ENCODE measurements around a stretch of chr6.

- PRO-cap, 2 experiments: no peak in any of the 2 experiments
Measured at GRCh38 chr6:57100711-57101488, 10.9 kb downstream of the ZNF451 start.

GRCh38 chr6:61156519-61156882, 1129.5 kb downstream of the KHDRBS2 start:
- PRO-cap, 2 experiments: no peak in any of the 2 experiments

DNA sequence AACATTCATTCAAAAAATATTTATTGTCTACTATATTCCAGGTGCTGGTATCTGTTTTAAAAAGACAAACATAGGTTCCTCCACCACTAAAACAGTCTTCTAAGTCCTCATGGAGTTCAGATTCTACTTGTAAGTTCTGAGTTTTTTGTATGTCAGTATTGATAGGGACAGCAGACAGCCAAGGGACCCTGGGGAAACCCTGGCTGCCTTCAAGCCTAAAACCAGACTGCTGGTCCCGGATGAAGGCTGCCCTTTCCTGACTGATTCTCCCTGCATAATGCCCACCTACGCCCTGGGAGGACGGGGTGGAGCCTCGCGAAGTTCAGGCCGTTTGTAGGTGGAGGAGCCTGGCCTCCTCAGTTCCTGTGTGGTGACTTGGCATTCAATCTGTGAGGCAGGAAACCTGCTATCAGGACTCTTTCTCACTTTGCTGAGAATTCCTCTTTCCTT, 120.2 kb upstream of the LGSN start:
- PRO-cap, 2 experiments: no peak in any of the 2 experiments

DNA sequence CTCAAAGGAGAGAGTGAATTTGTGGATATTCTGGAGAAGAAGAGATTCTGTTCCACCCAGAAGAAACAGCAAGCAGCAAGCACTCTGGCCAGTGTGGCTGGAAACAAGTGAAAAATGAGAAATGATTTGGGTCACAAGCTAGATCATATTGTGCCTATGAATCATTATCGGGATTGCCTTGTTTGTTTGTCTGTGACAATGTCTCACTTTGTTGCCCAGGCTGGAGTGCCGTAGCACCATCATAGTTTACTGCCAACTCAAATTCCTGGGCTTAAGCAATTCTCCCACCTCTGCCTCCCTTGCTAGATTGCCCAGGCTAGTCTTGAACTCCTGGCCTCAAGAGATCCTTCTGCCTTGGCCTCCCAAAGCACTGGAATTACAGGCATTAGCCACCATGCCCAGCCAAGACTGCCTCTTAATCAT, 106.5 kb upstream of the PTP4A1 start:
- PRO-cap, 2 experiments: no peak in any of the 2 experiments

GRCh38 chr6:63476363-63476685, 96.0 kb upstream of the PTP4A1 start:
- PRO-cap, 2 experiments: no peak in any of the 2 experiments

DNA sequence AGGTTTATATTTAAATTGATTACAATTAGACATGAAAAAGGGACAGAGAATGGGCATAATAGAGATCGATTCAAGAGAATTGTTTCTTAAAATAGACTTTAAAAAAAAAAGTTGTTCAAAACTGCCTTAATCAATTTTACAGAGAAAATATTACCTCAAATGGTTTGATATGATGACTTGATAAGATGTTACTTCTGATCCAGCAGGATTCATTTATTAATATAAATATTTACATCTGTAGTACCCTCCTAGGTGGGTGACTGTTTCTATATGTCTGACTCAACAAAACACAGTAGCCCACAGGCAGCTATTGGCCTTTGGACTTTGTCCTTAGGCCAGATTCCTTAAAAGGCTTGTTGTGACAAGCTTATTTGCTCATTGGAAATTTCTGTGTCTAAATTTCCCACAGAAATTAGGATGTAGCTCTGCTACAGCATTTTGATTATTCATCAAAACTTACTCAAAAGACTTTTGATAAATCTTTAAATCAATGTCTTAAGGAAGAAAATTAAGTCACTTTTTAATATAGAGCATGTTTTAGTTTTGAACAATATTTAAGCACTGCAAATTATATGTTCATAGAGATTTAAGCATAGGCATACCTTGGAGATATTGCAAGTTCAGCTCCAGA, 6.8 kb upstream of the PTP4A1 start:
- PRO-cap, 2 experiments: no peak in any of the 2 experiments

- PRO-cap, 2 experiments: no peak in any of the 2 experiments
Measured at GRCh38 chr6:63700148-63700557, 64.6 kb downstream of the PHF3 start.

DNA sequence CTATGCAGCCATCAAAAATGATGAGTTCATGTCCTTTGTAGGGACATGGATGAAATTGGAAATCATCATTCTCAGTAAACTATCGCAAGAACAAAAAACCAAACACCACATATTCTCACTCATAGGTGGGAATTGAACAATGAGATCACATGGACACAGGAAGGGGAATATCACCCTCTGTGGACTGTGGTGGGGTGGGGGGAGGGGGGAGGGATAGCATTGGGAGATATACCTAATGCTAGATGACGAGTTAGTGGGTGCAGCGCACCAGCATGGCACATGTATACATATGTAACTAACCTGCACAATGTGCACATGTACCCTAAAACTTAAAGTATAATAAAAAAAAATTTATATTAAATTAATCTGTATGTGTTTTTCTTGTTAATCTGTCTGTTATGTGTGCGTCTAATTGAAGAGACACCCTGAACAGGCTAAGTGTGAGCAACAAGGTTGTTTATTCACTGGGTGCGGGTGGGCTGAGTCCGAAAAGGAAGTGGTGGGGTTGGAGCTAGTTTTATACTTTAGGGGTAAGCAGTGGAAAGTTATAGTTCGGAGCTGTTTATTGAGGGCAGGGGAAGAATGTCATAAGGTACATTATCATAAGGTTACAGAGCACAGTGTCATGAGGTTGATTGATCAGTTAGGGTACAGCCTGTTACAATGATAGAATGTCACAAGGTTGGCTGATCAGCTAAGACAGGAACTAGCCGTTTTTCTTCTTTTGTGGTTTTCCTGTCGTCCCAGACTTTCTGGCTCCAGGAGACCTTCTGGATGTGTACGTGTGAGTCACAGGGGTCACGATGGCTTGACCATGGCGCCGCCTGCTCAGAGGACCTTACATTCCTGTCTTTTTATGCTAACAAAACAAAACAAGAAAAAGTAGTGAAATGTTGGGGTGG, 754.2 kb upstream of the ADGRB3 start:
- PRO-cap, 2 experiments: no peak in any of the 2 experiments

DNA sequence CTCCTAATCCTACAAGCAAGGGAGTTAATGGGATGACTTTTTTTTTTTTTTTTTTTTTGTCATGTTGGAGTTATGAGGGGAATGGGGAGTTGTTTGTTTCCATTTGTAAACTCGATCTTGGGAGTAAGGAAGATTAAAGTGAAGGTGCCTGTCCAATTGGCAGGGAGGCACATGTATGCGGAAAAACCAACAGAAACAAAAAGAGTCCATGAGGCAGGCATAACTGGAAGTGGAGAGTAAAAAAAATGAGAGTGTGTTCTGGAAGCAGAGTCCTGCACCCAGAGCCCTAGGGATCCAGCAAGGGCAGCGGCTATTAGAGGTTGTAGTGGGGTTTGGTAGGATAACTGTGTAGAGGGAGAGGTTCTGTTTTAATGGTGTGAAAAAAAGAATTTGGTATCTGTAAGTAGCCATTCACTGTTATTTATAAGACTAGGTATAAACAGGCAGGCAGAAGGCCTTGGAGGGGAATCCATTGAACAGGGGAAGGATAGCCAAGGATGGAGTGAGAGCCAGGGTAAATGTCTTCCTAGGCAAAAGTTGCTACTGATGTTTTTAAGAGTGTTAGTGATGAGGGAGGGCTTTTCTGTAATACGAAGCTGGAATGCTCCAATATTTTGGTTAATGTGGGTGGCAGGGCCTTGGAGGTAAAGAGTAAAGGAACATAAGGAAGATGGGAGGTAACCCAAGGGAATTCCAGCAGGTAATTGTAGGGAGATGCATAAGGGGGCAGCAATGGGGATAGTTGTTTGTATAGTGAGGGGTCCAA, 752.8 kb upstream of the ADGRB3 start:
- PRO-cap, 2 experiments: no peak in any of the 2 experiments

GRCh38 chr6:68407519-68407749, 227.6 kb upstream of the ADGRB3 start:
- PRO-cap, 2 experiments: no peak in any of the 2 experiments

GRCh38 chr6:68883132-68883744, 248.2 kb downstream of the ADGRB3 start:
- PRO-cap, 2 experiments: no peak in any of the 2 experiments

DNA sequence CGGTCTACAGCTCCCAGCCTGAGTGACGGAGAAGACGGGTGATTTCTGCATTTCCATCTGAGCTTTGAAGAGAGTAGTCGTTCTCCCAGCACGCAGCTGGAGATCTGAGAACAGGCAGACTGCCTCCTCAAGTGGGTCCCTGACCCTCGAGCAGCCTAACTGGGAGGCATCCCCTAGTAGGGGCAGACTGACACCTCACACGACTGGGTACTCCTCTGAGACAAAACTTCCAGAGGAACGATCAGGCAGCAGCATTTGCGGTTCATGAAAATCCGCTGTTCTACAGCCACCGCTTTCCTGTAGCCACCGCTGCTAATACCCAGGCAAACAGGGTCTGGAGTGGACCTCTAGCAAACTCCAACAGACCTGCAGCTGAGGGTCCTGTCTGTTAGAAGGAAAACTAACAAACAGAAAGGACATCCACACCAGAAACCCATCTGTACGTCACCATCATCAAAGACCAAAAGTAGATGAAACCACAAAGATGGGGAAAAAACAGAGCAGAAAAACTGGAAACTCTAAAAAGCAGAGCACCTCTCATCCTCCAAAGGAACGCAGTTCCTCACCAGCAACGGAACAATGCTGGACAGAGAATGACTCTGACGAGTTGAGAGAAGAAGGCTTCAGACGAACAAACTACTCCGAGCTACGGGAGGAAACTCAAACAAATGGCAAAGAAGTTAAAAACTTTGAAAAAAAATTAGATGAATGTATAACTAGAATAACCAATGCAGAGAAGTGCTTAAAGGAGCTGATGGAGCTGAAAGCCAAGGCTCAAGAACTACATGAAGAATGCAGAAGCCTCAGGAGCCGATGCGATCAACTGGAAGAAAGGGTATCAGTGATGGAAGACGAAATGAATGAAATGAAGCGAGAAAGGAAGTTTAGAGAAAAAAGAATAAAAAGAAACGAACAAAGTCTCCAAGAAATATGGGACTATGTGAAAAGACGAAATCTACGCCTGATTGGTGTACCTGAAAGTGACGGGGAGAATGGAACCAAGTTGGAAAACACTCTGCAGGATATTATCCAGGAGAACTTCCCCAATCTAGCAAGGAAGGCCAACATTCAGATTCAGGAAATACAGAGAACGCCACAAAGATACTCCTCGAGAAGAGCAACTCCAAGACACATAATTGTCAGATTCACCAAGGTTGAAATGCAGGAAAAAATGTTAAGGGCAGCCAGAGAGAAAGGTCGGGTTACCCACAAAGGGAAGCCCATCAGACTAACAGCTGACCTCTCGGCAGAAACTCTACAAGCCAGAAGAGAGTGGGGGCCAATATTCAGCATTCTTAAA, 115.6 kb downstream of the SMAP1 start:
- PRO-cap, 2 experiments: no peak in any of the 2 experiments

GRCh38 chr6:71367591-71368296, 79.1 kb downstream of the OGFRL1 start:
- PRO-cap, 2 experiments: no peak in any of the 2 experiments

DNA sequence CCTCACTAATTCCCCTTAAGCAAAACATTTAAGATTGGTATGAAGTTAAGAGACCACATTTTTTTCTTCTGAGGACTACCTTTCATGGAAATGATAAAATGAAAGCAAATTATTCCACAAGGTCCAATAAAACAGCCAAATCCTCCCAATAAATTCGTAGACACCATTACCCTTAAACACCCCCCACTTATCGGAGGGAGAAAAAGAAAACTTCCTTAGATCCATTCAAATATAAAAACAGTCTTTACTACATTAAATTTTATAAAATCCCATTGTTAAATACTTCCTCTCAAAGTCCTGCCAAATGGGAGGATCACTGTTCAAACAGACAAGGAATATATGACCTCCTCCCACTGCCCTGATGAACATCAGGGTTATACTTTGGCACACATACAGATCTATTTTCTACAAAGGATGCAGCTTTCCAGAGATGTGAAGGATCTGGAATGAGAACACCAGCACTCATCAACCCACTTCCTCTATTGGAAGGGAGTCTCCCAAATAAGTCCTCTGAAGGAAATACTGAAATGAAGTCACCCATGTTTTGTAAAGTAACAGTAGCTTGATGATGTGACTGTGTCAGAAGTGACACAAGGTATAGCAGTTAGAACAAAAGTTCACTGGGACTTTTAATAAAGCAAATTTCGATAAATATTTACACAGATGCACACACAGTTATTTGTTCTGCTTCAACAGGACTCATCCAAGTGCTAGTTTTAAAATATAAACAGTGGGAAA, 104.7 kb downstream of the OGFRL1 start:
- PRO-cap, 2 experiments: no peak in any of the 2 experiments

GRCh38 chr6:71417888-71418352, 129.3 kb downstream of the OGFRL1 start:
- PRO-cap, 2 experiments: no peak in any of the 2 experiments

DNA sequence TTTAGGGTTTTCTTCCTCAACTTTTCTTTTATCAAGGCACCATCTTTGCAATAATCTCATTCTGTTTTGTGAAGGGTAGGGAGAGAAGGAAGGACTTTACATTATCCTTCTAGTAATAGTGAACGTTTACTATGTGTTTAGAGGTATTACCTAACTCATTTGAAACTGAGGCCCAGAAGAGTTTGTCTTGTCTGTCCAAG, 164.8 kb downstream of the RIMS1 start:
- PRO-cap, 2 experiments: no peak in any of the 2 experiments

GRCh38 chr6:72638833-72639574, 17.1 kb downstream of the KCNQ5 start:
- PRO-cap, 2 experiments: no peak in any of the 2 experiments

DNA sequence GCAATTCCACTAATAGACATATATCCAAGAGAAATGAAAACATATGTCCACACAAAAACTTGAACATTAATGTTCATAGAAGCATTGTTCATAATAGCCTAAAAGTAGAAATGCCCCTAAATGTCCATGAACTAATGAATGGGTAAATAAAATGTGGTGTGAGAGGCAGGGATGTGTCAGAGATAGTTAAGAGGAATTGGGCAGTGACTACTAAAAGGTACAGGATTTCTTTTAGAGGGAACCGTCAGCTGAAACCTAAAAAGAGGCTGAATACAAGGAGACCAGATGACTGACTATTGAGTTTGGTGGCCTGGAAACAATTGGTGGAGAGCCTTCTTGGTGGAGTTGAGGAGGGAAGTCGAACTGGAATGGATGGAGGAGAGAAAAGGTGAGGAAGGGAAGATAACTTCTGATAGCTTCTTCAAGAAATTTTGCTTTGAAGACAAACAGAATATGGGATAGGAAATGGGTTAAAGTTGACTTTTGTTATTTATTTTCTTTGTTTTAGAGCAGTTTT, 146.2 kb downstream of the KCNQ5 start:
- PRO-cap, 2 experiments: no peak in any of the 2 experiments

DNA sequence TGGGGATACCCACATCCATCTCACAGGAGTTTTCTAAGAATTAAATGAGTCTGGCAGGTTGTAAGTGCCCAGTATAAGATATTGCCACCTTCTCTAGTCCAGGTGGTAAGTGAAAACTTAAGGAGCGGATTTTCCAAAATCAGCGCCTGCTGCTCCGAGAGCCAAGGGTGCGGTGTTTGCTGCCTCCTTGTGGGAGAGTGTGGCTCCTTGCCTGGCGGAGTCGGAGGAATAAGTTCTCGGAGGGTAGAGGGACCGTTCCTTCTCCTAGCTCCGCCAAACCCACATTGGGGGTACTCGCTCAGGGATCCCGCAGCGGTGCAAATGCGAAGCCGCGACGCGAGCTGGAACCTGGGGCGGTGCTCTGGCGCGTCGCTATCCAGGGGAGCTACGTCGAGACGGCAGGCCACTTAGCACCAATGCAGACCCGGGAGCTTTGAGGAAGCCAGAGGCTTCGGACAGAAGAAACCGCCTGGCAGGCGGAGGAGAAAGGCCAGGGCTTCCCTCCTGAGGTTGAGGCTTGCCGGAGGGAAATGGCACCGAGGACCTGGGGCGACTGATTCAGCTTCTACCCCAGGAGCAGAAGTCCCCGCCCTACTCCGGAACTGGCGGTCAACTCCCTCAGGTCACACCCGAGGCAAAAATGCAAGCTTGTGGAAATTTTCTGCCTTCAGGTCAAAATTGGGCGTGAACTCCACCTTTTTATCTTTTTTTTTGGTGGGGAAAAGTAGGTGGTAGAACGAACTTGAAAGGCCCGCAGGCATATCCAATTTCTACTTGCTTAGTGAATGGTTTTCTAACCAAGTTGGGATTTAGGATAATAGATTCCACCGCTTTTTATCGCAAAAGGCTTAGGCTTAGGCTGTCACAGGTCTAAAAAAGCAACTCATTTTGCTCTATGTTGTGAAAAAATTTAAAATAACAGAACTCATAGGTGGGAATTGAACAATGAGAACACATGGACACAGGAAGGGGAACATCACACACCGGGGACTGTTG, 5.6 kb upstream of the DDX43 start:
- PRO-cap, 2 experiments: no peak in any of the 2 experiments

DNA sequence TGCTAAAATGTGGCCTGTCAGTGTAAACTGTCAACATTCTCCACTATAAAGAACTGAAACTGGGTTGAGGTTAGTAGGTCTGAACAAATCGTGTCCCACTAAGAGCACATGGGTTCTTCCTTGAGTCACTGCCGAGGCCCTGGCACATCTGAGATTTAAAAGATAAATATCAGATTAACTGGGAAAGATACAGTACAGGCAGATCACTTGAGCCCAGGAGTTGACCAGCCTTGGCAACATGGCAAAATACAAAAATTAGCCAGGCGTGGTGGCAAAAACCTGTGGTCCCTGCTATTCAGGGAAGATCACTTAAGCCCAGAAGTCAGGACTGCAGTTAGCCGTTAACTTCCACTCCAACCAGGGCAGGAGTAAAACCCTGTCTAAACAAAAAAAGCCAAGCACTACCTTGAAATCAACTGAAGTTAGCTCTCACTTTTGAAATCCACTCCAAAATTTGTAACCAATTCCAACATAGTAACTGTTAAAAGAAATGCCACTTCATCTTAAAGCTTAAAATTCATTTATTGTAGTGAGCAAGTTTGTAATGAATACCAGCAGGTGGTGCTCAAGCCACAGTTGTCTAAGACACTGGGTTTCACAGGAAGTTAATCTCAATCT, 5.5 kb downstream of the EEF1A1 start:
- PRO-cap, 2 experiments: no peak in any of the 2 experiments